Colon Carcinoma Metastatic in the Brain (tissue), 2 donors: ENCODE measurements around a stretch of chr6.

DNA sequence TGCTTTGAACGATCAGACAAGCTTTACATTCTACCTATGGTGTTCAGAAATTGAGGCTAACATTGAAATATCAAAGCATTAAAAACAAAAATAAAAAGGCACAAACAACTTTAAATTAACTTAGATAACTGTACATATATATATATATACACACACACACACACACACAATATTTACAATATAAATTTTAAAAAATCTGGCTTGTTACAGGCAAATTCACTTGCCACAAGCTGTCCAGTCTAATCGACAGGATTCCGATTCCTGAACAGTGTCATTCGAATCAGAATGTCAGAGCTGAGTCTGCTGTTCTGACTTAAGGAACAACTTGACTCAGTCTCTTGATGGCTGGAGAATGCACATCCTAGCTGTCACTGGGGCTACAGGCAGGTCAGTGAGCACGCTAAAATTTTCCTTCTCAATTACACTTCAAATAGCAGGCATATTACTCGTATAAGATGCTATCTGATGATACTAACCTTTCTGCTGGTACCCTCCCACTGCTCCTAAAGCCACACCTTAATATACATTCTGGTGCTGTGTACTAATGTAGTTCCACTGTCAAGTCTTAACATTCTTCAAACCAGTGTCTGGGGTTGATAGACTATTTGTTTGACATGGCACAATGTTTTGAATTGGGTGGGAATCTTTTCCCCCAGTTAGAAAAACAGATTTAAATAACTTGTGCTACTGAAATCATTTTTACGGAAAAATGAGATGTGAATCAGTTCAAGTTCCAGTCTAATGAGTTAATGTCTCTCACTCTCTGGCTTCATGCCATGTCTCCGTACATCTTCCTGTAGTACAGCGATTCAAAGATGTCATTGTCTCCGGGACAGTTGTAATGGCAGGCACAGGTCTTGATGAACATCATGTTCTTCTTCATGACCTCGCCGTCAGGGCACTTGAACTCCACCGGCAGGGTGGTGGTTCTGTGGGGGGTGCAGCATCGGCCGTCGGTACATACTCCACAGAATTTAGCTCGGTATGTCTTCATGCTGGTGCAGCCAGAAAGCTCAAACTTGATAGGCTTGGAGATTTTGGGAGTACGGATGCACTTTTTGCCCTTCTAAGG lies 2.3 kb downstream of the CCN2 start:
- PRO-cap, 2 experiments, result no peak in any of the 2 experiments

- PRO-cap, 2 experiments, result no peak in any of the 2 experiments
Measured at GRCh38 chr6:132130231-132131327, 179.4 kb upstream of the CCN2 start.

DNA sequence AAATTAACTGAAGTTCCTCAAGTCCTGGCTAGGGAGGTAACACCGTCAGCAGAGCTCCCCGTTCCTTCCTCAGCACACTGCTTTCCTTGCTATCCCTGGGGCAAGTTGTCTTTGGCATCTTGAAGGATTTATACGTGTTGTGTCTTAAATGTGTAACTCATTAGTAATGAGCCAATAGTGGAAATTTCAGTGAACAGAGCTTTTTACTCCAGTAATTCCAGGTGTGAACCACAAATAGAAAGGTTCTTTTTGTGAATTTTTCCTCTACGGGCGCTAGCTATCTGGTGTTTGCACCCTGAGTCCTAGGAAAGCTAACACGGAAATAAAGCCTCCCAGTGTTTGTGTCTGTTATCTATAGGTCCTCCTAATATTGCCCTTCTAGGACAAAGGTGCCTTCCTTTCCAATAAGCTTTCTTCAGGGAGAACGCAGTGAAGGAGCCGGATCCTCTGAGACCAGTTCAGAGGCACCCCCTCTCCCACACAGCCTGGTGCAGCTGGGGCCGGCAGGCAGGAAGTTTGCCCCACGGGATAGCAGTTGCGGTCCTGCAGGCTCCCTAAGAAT lies 126.3 kb downstream of the MOXD1 start:
- PRO-cap, 2 experiments, result no peak in any of the 2 experiments

DNA sequence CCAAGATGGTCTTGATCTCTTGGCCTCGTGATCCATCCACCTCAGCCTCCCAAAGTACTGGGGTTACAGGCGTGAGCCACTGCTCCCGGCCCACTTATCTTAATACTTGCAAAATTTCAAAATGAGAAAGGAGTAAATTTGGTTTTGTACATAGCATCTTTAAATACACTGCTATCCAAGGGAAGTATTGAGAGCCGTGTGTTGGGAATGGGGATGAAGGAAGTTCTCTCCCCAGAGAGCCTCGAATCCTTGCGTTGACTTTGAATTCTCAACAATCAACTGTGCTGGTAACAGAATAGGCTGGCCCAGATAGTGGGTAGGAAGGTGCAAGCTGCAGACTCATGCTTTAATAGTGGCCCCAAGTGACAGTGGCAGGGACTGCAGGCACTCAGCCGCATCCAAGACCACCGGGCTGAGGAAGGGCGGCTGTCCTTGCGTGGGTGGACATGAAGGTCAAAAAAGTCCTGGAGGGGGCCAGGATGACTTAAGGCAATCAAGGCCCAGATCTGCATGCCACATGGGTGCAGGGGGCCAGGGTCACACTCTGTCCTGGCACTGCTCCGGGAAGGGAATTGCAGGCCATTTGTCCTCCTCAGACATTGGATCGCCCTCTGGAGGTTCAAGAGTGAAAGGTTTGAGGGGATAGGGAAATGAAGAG lies 10.2 kb upstream of the VNN2 start:
- PRO-cap, 2 experiments, result no peak in any of the 2 experiments

DNA sequence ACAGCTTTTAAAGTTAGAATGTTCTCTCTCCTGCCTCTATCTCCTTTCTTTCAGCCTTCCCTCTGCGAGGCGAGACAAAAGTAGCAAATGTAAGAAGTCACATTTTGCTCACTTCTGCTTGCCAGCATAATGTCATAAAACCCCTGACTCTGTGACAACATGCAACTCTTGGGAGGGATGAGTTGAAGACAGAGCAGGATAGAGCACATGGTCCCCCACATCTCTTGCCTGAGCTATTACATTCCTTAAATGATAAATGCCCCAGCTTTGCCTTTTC lies 5.1 kb downstream of the SLC18B1 start:
- PRO-cap, 2 experiments, result no peak in any of the 2 experiments

DNA sequence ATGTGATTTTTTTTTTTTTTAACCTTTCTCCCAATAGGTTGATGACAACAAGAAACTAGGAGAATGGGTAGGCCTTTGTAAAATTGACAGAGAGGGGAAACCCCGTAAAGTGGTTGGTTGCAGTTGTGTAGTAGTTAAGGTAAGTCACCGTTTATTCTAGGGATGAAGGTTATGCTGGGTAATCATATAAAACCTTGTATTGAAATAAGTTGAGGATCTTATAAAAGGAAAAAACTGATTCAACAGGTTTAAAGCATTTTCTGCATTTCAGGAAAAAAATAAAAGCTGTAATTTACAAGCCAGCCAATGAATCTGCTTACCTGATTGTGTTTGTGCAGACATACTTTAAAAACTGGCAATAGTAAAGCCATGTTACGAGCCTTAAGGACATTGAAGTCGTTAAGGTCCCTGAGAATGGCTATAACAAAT lies 2.6 kb downstream of the RPS12 start:
- PRO-cap, 2 experiments, result no peak in any of the 2 experiments

GRCh38 chr6:133099585-133100253 lies 141.4 kb upstream of the EYA4 start:
- PRO-cap, 2 experiments, result no peak in any of the 2 experiments

- PRO-cap, 2 experiments, result no peak in any of the 2 experiments
Measured at GRCh38 chr6:133623080-133623432, 265.9 kb upstream of the TCF21 start.

DNA sequence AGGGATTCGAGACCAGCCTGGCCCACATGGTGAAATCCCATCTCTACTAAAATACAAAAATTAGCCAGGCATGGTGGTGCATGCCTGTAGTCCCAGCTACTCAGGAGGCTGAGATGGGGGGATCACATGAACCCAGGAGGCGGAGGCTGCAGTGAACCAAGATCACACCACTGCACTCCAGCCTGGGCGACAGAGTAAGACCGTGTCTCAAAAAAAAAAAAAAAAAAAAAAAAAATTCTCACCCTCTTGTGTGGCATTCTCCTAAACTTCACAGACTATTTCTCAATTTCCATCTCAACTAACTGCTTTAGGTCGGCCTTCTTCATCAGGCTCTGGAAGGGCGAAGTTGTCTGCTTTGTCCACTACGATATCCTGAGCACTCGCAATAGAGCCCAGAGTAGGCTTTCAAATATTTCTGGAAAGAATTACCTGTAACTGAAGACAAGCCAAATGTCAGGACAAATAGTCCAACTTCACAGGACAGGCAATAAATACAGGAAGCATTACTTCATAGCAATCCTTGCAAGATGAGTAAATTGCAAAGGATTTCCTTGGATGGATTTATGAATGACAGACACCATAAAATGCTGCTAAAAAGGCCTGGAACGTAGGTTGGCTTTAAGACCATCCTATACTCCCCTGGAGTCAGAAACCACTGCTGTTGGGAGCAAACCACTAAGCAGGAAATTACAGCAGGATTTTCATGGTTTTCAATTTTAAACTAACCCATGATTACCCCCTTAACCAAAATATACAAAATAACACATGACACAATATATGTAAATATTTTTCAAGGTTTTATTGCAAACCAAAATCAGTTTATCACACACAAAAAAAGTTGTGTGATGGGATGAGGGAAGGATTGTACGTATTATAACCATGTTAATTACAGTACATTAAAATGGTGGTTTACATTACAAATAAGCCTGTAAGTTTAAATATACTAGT lies 116.3 kb upstream of the SLC2A12 start:
- PRO-cap, 2 experiments, result no peak in any of the 2 experiments

DNA sequence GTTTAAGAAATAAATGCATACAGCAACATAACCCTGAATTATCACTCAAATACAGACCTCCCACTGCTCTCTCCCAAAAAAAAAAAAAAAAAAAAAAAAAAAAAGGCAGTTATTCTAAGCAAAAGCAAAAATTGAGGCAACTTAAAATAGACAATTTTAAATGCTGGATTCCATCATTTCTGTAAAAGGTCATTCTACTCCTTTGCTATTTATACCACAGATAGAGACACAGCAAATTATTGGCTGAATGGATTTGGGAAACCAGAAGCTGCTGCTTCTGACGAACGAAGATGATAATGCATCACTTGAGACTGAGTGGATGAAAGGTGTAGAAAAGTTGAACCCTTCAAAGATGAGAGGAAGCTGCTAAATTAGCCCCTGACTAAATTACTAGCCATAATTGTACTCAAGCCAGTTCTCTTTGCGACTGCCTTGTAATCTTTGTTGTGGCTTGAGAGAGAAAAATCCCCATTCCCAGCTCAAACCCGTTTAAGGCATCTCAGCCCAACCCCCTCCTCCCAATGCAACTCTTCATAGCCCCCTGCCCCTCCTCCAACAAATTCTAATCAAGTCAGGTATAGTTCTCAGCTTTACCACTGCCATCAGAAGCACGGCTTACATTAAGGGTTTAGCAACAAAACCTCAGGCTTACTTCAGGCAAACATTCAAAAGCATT lies 1.1 kb downstream of the SGK1 start:
- PRO-cap, 2 experiments, result no peak in any of the 2 experiments

- PRO-cap, 2 experiments, result no peak in any of the 2 experiments
Measured at GRCh38 chr6:134372778-134373166, 54.9 kb upstream of the SGK1 start.

GRCh38 chr6:134458813-134459270 lies 140.9 kb upstream of the SGK1 start:
- PRO-cap, 2 experiments, result no peak in any of the 2 experiments

DNA sequence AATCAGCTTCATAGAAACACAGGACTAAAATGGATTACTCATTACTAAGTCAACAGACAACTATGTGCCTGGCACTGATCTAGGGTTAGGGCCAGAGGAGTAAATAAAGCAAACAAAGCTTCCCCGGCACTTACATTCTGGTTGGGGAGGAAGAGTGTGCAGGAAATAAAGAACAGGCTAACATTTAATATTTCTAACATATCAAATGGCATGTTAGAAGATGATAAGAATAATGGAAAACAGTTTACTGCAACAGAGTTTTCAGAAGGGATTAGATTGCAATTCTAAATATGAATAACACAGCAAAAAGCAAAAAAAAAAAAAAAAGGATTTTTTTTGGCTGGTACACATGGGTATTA lies 149.3 kb upstream of the SGK1 start:
- PRO-cap, 2 experiments, result no peak in any of the 2 experiments

GRCh38 chr6:134520309-134520767 lies 202.4 kb upstream of the SGK1 start:
- PRO-cap, 2 experiments, result no peak in any of the 2 experiments

GRCh38 chr6:134621698-134622076 lies 303.8 kb upstream of the SGK1 start:
- PRO-cap, 2 experiments, result no peak in any of the 2 experiments

DNA sequence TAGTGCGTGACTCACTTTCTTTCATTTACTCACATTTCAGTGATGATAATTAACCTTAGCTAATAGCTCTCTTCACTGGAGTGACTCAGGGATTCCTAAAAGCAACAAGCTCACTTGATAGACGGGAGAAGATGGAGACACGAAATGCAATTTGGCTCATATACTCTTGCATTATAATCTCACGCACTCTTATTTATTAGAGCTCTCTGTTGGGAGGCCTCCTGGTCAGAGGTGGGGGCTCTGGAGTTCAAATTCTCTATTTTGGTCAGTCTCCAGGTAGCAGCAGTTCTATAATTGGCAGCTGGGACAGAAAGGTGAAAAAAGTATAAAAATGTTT lies 276.2 kb downstream of the ALDH8A1 start:
- PRO-cap, 2 experiments, result no peak in any of the 2 experiments

GRCh38 chr6:134863703-134864119 lies 86.2 kb downstream of the ALDH8A1 start:
- PRO-cap, 2 experiments, result no peak in any of the 2 experiments

DNA sequence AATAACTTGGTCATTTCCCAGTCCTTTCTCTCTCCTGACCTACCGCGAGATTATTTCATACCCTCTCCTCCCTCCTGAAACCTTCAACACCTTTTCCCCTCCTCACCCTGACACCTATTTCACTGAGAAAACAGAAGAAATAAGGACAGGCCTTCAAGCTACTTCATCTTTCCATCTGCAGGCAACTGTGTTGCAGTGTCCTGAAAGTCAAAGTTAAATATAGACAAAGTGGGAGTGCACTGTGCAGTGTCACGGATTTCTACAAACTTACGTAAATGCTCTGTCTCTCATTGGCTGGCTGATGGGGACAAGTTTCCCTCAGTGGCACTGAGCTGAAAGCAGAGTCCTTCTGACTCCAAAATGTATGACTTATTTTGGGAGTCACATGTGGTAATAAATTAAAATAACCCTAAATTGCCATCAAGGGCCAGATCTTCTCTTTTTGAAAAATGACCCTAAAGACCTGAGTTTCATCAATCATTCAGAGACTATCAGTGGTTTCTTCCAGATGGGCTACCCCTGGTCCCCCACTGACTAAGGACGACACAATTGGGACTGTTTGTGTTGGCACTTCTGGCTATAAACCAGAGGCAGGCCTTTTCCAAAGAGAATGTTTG lies 21.7 kb downstream of the ALDH8A1 start:
- PRO-cap, 2 experiments, result no peak in any of the 2 experiments

DNA sequence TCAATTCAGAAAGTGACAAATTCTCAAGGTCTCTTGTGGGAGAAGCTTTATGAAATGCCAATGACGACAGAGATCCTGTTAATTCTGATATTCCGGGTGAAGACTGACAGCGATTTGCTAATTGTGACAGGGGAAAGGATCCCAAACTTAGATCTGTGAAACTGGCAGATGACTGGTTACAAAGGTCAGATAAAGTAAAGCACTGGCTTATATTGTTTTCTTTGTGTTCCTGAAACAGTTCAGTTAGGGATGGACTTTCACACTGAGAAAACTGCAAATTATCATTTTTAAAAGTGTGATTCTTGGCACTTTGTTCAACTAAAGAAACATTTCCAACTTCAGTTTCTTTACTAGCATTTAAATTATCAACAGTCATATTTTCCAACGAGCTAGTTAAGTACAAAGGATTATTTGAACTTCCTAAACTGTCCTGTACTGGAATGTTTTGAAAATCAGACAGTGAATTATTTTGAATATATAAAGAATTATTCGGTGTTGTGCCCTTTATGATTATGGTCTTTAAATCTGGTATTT lies 17.5 kb downstream of the HBS1L start:
- PRO-cap, 2 experiments, result no peak in any of the 2 experiments

DNA sequence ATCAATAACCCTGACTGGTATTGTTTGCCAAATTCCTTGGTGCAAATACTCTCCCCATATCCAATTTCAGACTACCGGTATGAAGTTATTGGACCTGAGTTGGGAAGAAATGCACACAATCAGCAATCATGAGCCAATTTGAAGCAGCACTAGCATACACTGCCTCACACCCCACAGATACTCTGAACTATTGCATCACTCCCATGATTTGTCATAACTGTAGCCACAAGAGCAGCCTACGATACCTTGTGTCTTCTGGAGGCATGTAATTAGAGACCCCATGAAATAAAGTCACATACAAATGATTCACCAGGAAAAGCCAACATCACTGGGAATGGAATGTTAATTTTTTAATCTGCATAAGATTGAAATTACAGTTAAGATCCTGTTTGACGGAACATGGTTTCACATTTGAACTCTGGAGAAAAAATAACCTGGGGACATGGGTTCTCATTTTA lies 34.2 kb upstream of the HBS1L start:
- PRO-cap, 2 experiments, result no peak in any of the 2 experiments